ENCODE results near the genes DPH2, SLC6A9 and TMEM53.

- PRO-cap = no peak
Observed at GRCh38 chr1:43303784-43304160, 3.0 kb downstream of the TIE1 start.

- PRO-cap = no peak
Observed at GRCh38 chr1:43349820-43350458, 8.8 kb upstream of the CDC20 start.

DNA sequence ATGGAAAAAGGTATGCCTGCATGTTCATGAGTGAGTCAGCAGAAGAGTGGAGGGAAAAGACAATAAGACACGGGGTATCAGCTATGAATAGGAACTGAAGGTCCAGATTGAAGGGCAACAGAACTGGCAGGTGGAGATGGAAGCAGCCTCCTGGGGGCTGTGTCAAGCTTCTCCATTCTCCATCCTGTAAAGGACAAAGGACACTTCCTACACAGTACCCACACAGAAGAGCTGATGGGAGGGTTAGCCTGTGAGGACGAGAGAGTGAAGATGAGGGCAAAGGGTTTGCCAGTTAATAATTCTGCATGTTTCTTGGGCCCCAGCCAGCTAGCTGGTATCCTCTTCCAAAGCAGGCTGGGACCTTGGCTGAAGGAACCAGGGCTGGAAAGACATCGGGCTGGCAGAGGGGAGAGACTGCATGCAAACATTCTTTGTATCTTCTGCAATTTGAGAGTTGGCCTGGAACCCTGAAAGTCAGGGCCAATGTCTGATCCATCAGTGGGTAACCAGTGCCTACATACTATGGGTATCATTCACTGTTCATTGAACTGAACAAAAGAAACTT, 5.7 kb upstream of the ELOVL1 start:
- PRO-cap = no peak

DNA sequence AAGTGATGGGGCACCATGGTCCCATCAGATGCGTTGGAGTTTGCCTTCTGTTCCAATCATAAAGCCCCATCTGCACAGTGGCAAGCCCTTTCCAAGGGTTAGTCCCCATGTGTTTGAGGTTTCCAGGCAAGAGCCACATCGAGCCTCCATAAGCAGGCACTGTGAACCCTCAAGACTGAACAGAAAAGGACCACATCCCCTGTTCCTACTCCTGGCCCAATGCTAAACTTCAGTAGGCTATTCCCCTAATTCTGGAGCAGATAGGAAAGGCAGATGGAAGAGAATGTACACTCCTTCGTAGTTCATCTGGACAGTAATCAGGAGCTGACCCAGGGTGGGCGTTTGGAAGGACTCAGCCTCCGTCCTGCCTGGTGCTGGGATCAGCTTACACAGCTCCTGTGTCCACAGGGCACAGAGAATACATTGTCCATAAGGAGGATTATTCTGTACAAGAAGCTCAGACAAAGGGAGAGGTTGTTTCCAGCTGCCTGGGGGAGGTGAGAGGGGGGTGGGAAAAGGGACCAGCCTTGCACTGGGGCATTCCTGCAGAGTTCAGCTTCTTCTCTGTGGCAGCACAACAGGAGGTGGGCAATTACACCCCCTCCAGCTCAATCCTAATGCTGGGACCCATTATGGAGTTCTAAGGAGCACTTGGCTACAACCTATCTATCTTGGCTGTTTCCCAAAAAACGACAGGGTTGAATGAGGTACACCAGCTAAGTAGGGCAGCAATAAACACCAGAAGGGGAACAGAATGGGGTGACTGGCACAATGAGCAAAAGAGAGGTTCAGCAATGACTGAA, 7.6 kb downstream of the MED8 start:
- PRO-cap = no peak

DNA sequence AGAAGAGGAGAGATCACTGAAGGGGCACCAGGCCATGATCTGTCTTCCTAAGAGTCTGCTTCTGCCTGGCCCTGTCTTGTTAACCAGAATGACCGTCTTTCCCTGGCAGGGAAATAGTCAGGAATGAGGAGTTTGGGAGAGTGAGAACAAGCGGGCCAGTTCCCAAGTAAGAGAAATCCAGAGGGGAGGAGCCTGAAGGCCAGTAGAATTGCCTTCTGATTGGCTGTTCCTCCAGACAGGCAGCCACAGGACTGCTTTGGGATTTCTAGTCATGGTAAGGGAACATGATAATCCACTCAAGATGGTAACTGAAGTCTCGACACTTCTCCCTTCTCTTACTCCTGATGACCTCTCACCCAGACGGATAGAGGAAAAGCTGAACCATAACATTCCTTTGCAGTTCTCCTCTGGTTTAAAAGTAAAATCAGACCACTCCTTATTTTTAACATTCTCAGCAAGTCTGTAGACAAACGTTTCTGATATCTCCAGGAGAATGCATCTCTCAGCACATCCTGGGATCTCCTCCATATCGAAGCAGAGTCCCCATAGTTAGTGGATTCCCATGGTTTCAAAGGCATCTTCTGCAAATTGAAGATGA, 17.9 kb downstream of the HYI start:
- PRO-cap = unidirectional peak, minus-strand start at position 109 of the sequence

DNA sequence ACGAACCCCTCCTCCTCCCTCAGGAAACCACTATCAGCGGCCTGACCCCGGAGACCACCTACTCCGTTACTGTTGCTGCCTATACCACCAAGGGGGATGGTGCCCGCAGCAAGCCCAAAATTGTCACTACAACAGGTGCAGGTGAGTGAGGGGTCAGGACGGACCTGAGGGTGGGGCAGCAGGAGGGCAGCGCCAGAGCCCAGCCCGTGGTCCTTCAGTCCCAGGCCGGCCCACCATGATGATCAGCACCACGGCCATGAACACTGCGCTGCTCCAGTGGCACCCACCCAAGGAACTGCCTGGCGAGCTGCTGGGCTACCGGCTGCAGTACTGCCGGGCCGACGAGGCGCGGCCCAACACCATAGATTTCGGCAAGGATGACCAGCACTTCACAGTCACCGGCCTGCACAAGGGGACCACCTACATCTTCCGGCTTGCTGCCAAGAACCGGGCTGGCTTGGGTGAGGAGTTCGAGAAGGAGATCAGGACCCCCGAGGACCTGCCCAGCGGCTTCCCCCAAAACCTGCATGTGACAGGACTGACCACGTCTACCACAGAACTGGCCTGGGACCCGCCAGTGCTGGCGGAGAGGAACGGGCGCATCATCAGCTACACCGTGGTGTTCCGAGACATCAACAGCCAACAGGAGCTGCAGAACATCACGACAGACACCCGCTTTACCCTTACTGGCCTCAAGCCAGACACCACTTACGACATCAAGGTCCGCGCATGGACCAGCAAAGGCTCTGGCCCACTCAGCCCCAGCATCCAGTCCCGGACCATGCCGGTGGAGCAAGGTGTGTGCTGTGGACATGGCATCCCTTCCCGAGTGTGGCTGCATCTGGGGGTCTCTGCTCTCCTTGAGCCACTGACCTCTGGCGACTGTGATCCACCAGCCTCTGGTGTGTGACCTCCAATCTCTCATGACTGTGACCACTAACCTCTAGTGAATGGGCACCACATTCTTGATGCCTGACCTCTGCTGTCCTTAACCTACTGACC, 46.3 kb upstream of the KDM4A start:
- PRO-cap = no peak

GRCh38 chr1:43765936-43766864, 58.9 kb downstream of the ST3GAL3 start:
- PRO-cap = no peak

DNA sequence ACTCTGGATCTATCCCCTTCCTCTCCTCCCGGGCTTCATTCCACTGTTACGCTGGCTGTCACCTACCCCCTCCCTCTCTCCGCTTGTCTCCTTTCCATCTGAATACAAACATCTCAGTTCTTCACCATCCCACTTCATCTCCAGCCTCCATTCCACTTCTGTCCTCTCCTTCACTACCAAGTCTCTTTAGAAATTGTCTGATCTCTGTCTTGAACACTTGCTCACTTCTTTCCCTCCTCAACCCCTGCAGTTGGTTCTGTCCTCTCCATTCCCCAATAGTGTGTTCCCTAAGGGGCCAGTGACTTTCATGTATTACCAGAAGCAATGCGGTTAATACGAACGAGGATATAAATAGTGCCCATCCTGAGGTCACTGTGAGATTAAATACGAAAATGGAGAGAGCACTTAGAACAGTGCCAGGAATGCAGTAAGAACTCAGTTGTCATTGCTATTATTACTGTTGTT, 53.1 kb upstream of the ARTN start:
- PRO-cap = no peak

GRCh38 chr1:43952649-43953421, 6.1 kb downstream of the IPO13 start:
- PRO-cap = no peak

DNA sequence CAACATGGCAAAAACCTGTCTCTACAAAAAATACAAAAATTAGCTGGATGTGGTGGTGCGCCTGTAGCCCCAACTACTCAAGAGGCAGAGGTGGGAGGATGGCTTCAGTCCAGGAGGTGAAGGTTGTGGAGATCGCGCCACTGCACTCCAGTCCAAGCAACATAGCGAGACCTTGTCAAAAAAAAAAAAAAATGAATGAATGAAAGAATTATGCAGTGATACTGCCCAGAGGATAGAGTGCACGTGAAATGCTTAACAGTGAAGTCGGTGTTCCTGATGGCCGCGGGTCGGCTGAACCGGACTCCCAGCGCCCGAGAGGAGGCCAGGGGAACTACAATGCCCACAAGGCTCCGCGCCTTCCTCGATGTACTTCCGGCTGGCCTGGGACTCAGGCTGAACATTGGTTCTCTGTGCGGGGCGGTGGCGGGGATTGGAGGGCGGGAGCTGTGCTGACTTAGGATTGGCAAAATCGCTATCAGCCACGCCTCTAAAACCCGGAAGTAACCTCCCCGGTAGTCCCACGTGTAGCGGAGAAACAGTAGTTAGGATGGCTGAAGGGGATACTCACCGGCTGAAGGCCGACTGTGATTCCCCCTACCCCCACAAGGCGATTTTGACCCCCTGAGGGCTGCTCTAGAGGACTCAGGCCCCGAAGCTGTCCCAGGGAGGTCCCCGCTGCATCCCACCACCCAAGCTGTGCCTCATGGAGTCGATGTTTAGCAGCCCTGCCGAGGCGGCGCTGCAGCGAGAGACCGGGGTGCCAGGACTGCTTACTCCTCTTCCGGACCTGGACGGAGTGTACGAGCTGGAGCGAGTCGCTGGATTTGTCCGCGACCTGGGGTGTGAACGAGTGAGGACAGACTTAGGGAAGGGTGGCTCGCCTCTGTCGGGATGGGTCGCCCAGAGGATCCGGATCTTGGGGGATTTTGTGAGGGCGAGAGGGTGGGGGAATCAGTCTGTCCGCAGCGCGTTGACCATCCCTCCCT, at the start of gene DPH2:
Gene DPH2, plus strand, starts transcription at position 538 of the 986 bp plus-strand sequence.
- PRO-cap = no peak

DNA sequence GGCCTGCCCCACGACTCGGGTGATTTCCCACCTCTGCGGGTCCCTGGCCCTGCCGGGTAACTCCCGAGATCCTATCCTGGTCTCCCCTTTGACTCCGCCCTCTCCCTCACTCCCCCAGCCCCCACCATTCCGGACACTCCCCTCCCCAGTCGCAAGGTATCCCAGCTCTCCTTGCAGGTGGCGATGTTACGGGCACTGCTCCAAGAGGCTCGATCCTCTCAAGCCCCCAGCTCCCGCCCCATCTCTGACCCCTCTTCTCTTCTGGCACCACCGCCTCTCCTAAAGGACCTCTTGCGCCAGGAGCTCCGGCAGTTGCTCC, 595 bp downstream of the CCDC24 start:
- PRO-cap = bidirectional peak, plus-strand start at position 148 of the sequence, minus-strand start at position 62 of the sequence

DNA sequence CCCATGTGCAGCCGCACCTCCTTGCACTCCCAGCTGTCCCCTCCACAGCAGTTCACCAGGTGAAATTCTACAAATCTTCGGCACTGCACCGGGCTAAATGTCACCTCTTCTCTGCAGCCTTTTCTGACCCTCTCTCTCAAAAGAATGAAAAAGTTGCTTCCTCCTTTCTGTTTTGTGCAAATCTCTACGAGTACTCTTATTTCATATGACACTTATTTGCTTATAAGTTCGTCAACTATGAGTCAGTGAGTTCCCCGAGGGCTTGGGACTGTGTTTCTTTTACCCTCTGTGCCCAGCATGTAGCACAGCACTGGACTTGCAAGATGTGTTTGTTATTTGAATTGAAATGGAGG, 6.4 kb downstream of the SLC6A9 start:
- PRO-cap = no peak

GRCh38 chr1:44031020-44031969, at the start of gene SLC6A9:
Gene SLC6A9 (minus strand): TSS chr1:44031462.
- PRO-cap = no peak

DNA sequence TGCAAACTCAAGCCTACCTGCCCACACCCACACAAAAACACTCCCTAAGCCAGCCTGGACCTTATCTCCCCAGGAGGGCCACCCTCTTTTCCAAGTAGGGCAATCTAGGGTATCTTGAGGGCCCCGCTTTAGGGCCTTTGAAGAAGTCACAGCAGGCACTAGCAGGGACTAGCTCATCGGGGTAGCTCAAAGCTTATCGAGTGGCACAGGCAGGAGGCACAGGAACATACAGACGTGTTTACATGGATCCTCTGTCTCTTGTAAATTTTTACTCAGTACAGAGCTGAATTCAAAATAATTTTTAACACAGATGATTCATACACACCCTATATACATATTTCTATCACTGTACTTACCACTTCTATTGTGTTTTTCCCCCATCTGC, 54.5 kb downstream of the DMAP1 start:
- PRO-cap = no peak

GRCh38 chr1:44276650-44277722, 63.7 kb downstream of the DMAP1 start:
- PRO-cap = no peak

GRCh38 chr1:44416913-44418071, 12.2 kb downstream of the RNF220 start:
- PRO-cap = no peak

- PRO-cap = bidirectional peak, plus-strand start at chr1:44631977, minus-strand start at chr1:44631922; bidirectional peak, plus-strand start at chr1:44632448, minus-strand start at chr1:44632350
Observed at GRCh38 chr1:44631812-44633000, 42.1 kb downstream of the TMEM53 start.

DNA sequence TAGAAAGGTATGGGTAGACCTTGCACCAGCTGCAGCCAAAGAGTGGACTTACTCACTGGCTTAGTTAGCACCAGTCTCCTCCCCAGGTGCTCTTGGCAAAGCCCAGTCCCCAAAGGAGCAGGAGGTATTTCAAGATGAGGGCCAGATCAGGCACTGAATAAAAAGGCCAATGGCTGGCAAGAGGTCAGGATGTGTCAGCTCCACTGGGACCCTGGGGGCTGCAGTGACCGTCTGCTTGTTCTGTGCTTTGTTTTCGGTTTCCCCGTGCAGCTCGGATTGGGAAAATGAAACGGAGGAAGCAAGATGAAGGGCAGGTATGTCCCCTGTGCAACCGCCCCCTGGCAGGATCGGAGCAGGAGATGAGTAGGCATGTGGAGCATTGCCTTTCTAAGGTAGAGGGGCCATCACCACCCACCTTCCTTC, 39.0 kb downstream of the TMEM53 start:
- PRO-cap = no peak

DNA sequence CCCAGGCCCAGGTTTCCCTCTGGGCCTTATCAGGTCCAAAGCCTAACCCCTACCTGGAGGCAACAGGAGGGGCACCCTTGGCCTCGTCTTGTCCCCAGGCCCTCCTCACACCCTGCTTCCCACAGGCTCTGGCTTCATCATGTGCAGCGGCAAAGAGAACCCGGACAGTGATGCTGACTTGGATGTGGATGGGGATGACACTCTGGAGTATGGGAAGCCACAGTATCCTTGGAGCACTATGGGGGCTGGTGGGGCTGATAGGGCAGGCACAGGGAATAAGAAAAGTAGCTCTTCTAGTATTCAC, 29.8 kb downstream of the TMEM53 start:
- PRO-cap = no peak

DNA sequence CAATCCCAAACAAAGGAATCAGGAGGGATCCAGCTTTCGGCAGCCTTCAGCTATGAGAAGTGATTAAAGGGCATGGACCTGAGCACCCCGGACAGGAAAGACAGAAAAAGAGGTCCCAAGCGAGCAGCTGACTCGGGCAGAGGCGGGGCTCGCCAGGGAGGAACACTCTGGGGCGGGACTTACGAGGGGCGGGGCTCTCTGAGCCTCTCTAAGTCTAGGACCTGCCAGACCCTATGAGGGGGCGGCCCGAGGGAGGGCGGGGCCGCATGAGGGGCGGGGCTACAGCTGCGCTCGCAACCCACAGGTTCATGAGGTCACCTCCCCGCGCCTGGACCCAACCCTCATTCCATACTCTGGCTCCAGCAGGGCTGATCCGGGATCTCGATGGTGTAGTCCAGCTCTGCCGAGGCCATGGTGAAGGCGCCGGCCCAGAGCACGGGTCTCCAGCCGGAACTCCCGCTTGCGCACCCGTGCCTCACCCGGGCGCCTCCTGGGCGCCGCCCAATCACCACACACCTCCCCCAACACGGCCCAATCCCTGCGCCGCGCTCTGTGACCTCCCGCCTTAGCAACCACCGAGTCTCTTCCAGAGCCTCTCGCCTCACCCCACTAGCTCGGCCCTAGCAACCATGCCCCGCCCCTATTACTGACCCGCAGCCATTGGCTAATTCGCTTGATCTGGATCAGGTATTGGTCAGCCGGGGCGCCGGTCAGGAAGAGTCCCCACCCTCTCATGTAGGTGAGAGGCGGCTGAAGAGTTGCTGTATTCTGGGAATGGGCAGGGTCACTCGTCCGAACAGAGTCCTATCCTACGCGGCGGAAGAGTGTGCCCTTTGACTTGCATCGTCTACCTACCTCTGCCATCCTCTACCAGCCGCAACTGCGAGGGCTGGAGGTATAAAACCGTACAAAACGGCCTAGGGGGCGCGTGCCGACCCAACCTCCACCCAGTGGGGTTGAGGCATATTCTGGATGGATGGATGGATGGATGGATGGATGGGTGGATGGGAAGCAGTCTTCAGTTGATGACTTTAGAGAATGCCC, at the start of gene TMEM53:
Gene TMEM53, minus strand, starts transcription at position 503 of the 1,044 bp plus-strand sequence.
- PRO-cap = bidirectional peak, plus-strand start at position 365 of the sequence, minus-strand start at position 102 of the sequence; bidirectional peak, plus-strand start at position 766 of the sequence, minus-strand start at position 503 of the sequence